ENCODE measurements around the gene ARL8B.

- RRBS, 2 experiments = no CpG with 5 or more reads among the region's 58 CpGs
Observed at GRCh38 chr3:11581-12085, 184.9 kb upstream of the CHL1 start.

DNA sequence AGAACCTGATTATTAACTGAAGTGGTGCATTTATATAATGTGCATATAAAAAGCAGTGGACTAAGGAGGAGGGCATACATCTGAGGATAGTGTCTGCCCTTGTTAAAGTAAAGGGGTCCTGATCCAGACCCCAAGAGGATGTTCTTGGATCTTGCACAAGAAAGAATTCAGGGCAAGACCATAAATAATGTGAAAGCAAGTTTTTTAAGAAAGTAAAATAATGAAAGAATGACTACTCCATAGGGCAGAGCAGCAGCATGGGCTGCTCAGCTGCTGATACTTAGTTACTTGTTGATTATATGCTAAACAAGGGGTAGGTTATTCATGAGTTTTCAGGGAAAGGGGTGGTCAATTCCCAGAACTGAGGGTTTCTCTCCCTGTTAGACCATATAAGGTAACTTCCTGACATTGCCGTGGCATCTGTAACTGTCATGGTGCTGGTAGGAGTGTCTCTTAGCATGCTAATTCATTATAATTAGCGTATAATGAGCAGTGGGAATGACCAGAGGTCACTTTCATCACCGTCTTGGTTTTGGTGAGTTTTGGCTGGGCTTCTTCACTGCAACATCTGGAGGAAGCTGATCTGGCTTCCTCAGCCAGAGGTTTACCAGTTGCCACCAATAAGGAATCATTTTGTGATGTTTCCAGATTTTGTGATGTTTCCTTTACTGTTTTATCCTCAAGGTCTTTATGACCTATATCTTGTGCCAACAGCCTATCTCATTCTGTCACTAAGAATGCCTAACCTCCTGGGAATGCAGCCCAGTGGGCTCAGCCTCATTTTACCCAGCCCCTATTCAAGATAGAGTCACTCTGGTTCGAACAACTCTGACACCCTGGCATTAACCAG is 121.8 kb upstream of the CHL1 start:
- RRBS, 2 experiments = no CpG with 5 or more reads among the region's 4 CpGs

DNA sequence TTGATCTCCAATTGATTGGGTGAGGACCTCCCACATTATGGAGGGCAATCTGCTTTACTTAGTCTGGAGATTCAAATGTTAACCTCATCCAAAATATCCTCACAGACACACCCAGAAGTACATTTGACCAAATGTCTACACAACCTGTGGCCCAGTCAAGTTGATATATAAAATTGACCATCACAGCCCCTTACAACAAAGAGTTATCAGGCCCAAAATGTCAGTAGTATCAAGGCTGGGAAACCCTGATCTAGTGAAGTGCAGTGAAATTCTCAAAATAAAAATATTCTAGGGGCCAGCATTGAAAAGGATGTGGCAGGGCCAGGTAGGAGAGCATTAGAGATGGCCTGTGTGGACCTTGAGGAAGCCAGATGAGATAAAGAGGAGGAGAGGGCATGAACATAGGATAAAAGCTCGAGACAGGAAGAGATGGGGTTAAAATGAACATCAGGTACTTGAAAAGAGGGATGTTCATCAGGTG is 36.2 kb downstream of the CNTN4 start:
- RRBS, 2 experiments = no CpG with 5 or more reads among the region's 1 CpG

DNA sequence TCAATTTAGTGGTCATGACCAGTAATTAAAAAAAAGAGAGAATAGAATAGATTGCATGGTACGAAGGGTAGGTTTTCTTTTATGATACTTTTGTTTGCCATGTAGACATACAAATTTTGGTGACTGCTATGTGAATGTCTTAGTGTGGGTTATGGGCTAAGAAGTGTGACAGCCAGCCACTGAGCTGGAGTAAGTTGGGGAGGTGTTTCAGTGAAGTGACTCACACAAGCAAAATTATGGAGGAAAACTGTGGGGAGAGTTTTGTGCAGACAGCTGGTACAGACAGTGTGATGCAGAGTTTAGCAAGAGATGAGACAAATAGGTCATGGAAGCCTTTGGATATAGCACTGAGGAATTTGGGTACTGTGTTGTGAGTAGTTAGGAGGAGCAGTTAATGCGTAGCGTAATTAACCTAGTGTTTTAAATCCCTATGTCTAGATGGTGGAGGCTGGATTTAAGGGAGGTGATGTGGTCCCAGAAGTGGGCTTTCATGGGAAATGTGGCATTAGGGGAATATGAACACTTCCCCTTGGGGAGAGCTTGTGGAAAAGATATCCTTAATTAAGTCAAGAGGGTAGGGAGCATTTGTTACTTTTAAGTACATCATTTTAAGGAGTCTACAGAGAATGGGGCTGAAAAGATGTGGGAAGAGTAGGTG is 8.4 kb downstream of the TRNT1 start:
- RRBS, 2 experiments = no CpG with 5 or more reads among the region's 3 CpGs

GRCh38 chr3:4338875-4339783 is 36.0 kb downstream of the SETMAR start:
- RRBS, 2 experiments = no CpG with 5 or more reads among the region's 9 CpGs

GRCh38 chr3:4474576-4475394 is 7.7 kb upstream of the SUMF1 start:
- RRBS, 2 experiments = no CpG with 5 or more reads among the region's 6 CpGs

- RRBS, 2 experiments = 1 to 2% methylated on average over 7 of the region's 18 CpGs
Observed at GRCh38 chr3:4493970-4494302, 788 bp downstream of the ITPR1 start.

GRCh38 chr3:4688330-4688852 is 195.2 kb downstream of the ITPR1 start:
- RRBS, 2 experiments = no CpG with 5 or more reads among the region's 5 CpGs

- RRBS, 2 experiments = no CpG with 5 or more reads among the region's 16 CpGs
Observed at GRCh38 chr3:4720017-4721193, 227.3 kb downstream of the ITPR1 start.

- RRBS, 2 experiments = no CpG with 5 or more reads among the region's 9 CpGs
Observed at GRCh38 chr3:4721415-4722015, 228.4 kb downstream of the ITPR1 start.

DNA sequence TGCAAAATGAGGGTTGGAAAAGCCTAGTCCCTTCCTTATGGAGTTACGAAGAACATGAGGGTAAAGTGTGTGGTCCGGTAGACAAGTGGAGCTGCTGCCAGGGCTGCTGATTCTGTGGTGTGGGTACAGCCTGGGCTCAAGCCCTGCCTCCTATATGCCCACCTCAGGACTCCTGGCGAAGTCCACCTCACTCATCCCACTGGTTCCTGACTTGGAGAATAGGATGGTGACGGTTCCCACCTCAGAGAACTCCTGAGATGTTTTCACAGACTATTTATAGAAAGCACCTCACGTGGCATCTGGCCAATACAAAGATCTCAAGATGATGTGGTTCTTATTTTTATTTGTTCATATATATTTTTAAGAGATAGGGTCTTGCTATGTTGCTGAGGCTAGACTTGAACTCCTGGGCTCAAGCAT is 236.9 kb upstream of the BHLHE40 start:
- RRBS, 2 experiments = no CpG with 5 or more reads among the region's 5 CpGs

DNA sequence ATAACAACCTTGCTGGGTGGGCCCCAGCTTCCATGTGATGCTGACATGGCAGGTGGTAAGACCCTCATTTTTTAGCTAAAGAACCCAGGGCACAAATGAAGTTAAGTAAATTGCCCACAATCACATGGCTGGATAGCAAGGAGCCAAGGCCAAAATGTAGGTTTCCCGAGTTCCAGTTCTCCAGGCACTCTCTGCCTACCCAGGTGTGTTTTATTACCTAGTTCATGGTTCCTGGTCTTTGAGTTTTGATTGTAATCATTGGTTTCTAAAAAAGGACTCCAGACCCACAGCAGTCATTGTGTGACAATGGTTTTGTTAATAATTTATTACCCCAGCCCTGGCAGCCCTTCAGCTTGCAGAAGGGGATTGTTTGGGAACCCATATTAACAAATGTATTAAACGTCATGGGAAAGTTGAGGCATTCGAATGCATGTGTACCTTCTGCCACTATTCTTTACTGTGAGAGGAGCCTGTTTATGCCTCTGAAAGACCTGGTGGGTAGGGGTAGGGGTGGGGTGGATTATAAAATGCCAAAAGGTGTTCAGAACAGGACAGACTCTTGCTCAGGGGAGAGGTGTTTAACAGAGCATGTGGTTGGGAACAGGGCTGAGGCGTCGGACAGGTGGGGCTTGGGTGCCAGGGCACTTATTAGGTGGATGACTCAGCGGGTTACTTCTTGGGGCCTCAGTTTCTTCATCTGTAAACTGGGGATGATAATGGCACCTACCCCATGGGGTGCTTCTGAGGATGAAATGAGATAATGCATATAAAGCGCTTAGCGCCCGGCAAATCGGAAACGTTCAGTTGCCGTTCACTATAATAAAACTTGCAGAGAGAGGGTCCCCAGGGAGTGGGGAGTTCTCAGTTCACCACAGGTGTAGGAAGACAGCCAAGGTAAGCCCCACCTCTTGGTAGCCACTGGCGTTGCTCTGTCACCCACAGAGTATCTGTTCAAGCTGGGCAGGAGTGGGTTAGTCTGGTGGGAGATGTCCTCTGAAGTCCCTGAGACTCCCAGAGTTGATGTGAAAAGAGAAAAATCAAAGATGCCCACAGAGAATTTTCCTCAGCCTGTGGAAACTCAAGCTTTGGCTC is 221.9 kb upstream of the BHLHE40 start:
- RRBS, 2 experiments = no CpG with 5 or more reads among the region's 13 CpGs

GRCh38 chr3:4773032-4773522 is 206.2 kb upstream of the BHLHE40 start:
- RRBS, 2 experiments = no CpG with 5 or more reads among the region's 9 CpGs

DNA sequence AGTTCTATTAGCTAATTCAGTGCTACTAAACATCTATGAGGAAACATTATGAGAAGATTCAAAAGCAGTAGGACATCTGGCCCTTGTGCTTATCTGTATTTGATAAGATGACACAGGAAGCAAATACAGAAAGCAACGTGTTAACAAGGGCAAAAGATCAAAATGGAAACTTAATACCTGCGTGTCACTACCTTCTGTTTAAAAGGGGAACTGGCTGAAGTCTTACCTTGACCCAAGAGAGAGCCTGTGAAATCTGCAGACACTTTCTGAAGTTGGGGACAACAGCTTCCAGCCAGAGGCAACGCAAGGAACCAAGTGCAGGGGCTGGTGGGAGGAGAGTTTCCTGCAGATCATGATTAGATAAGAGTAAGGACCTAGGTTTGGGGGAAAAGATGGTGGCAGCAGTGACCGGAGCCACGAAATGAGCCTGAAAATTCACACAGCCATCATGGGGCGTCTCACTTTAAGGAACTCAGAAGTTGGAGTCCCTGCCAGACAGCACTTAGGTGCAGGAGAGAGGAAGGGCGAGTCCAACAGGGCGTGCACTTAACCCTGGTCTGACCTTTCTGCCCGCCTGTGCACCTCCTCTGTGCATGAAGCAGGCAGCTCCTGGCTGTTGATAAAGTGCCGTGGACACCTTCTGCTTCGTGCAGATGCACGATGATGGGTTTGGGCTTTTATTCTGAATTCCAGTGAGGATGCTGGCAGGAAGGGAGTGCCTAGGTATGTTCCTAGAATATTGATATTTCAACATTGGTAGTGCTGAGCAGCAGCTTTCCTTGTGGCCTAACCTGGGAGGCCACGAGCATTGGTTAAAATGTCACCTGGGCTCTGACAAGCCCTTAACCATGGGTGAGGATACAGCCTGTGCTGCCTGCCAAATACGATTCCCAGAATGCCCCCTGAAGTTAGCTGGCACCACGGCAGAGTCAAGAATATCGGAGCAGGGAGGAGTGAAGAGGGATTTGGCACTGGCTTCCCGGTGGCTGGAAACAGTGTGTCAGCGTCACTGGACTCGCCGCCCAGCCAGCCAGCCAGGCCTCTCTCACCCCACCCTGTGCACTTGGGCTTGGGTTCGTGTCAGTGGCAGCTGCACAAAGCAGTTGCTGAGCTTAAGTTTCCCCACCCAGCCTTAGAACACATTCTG is 153.3 kb upstream of the BHLHE40 start:
- RRBS, 2 experiments = no CpG with 5 or more reads among the region's 21 CpGs

DNA sequence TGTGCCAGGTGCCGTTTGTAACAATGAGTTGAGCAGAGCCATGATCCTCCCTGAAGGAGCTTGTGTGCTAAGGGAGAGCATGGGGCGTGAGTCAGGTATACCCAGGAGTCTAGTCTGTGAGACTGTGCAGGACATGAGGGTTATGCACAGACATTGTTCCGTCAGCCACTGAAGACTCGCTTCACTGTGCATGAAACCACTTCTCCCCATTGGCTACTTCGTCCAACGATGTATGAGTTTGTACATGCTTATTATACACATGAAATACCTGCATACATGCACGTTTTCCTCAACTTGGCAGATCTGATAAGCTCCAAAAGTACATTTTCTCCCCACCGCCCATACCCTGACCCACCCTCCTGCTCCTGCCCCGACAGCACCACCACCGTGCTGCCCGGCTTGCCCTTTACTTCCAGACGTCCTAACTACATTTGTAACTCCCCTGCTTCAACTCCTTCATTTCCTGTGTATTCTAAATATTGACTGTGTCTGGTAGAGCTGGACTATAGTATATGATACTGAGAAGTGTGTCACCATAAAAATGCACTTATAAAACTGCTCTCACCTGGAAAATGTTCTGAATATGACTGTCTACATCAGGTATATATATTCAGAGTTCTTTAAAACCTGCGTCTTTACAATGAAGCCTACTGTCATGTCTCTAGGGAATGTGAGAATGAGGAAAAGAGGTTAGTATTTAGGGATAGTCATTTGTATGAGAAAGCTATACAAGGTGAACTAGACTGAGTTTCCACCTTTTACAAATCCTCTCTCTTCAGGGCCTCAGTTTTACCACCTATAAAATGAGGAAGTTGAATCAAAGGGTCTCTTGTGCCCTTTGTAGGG is 152.2 kb upstream of the BHLHE40 start:
- RRBS, 2 experiments = no CpG with 5 or more reads among the region's 13 CpGs

DNA sequence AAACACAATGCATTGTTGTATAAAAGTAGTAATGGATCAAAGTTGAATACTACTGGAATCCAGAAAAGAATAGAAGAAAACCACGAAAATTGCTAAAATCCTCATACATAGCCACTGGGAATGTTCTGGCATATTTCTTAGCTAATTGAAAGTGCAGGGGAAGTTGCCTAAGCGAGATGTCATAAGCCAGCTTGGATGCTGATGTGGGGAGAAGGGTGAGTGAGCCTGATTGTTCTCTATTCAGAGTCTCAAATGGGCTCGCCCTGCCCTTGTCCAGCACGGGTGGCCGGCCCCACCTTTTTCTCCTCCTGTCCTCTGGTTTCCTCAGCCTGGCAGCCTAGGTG is 151.1 kb upstream of the BHLHE40 start:
- RRBS, 2 experiments = no CpG with 5 or more reads among the region's 5 CpGs

DNA sequence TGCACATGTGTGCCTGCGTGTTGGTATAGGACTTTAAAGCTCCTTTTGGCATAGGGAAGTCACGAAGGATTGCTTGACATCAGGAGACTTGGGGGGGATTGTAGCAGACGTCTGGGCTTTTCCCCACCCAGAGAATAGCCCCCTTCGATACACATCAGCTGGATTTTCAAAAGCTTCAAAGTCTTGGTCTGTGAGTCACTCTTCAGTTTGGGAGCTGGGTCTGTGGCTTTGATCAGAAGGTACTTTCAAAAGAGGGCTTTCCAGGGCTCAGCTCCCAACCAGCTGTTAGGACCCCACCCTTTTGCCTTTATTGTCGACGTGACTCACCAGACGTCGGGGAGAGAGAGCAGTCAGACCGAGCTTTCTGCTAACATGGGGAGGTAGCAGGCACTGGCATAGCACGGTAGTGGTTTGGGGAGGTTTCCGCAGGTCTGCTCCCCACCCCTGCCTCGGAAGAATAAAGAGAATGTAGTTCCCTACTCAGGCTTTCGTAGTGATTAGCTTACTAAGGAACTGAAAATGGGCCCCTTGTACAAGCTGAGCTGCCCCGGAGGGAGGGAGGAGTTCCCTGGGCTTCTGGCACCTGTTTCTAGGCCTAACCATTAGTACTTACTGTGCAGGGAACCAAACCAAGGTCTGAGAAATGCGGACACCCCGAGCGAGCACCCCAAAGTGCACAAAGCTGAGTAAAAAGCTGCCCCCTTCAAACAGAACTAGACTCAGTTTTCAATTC is 4.8 kb downstream of the BHLHE40 start:
- RRBS, 2 experiments = no CpG with 5 or more reads among the region's 17 CpGs

DNA sequence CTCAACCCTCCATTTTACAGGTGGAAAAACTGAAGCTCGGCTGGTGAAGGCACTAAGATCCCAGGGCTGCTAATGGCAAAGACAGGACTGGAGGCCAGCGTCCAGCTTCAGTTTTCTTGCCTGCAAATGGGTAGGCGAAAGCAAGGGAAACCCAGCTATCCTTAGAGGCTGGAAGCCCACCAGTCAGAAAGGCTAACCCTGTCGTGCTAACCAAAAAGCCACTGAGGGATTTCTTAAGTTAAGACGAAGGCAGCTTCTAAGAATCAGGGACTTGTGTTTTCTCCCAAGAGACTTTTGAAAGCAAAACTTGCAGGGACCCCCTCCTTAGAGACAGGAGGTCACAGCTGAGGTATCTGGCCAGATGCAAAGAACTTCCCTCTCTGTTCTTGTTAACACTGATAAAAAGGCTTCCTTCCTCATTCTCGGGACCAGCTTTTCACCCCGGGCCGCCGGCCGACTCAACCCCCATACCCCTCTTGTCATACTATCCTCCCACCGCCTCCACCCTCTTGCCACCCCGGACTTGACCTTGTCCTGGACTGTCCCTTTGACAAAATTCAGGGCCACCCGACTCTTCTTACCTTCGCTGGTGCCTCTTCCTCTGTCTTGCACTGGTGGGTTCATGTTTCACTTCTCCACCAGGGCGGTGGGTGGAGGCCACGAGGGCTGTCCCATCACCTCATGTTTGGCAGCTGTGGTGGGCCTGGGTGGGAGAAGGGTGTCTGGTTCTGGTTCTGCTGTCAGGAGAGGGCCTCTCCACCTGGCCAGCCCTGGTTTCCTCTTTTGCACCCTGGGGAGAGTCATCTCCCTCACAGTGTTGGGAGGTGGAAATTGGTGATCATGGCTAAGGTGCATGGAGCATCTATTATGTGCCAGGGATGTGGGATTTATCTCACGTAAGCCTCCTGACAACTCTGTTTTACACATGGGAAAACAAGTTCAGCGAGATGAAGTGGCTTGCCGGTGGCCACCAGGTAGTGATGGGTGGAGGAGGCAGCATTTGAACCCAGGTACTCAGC is 32.4 kb downstream of the BHLHE40 start:
- RRBS, 2 experiments = 57 to 77% methylated on average over 2 to 4 of the region's 19 CpGs

- RRBS, 2 experiments = no CpG with 5 or more reads among the region's 14 CpGs
Observed at GRCh38 chr3:5023051-5023957, 44.1 kb downstream of the BHLHE40 start.

DNA sequence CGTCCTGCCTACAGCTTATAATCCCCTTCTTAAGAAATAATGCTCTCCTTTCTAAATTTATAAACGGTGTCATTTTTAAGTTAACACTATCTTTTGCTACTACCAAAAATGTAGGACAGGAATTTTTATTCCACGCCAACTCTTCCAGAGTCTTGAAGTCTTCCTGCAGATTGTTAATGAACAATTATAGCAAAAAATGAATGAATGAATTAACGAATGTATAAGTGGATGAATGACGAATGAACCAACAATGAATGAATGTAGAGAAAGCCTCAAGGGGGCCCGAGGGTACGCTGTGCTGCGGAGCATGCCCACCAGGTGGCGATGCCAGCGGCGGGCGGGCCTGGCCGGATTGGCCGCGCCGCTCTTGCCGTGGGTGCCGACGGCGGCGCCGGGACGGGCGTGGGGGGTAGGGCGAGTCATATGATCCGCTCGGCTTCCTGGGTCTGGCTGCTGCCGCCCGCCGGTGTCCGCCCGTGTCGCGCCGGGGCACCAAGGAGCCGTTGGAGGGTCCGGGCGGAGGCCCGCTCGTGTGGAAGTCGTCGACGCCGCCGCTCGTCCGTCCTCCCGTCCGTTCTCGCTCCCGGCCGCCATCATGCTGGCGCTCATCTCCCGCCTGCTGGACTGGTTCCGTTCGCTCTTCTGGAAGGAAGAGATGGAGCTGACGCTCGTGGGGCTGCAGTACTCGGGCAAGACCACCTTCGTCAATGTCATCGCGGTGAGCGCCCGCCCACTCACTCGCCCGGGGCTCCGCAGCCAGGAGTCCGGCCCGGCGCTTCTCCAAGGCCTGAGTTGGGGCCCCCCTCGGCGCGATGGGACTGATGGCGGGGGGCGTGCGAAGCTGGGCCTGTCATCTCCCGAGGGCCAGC is at the start of gene ARL8B:
ARL8B (plus strand) TSS at position 422 of the 869 bp plus-strand sequence.
- RRBS, 2 experiments = 1% methylated on average over 31 of the region's 77 CpGs

All from bronchial epithelial cell (primary cell).